Testis (tissue), 5 donors: ENCODE measurements around the genes FOSL1, EIF1AD and PACS1.

DNA sequence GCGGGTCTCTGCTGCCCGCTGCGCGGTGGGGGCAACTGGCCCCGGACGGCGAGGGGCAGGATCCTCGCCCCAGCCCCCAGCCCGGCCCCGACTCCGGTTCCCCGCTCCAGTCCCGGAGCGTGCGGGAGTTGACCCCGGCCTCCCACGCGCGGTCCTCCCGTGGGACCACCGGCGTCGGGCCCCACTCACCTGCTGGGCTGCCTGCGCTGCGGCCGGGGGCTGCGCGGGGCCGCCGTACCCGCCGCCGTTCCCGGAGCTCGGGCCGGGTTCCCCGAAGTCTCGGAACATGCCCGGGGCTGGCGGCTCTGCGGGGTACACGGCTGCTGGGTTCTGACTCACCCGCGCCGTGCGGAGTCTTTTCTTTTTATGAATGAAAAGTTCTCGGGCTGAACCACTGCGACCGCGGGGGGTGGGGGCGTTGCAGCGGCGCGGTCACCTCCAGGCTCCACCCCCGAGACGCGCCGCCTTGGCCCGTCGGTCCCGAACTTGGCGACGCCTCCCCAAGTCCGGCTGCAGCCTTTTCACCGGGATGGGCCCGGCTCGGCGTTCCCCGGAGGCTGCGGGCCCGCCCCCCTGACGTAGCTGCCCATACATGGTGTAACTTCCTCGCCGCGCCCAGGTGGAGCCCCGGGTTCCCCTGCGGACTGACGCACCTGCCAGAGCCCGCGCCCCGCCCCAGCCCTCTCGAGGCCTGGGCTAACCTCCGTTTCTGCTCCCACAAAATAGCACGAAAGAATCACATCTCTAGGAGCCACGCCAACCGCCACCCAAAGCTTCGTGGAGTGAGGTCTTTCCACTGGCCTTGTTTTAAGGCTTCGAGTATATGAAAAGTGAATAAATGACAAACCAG, at the start of gene FOSL1:
FOSL1 (minus strand) TSS at position 337 of the 850 bp plus-strand sequence.
- PRO-cap, 3 experiments, result peak in 3 of 3 experiments; most common plus-strand start position 492 of the sequence (in 2); most common minus-strand start position 337 of the sequence (in 2)
- RAMPAGE, long total RNA, 2 experiments, result no peak in any of the 2 experiments
- RRBS, result 1% methylated on average over 27 of the region's 88 CpGs

DNA sequence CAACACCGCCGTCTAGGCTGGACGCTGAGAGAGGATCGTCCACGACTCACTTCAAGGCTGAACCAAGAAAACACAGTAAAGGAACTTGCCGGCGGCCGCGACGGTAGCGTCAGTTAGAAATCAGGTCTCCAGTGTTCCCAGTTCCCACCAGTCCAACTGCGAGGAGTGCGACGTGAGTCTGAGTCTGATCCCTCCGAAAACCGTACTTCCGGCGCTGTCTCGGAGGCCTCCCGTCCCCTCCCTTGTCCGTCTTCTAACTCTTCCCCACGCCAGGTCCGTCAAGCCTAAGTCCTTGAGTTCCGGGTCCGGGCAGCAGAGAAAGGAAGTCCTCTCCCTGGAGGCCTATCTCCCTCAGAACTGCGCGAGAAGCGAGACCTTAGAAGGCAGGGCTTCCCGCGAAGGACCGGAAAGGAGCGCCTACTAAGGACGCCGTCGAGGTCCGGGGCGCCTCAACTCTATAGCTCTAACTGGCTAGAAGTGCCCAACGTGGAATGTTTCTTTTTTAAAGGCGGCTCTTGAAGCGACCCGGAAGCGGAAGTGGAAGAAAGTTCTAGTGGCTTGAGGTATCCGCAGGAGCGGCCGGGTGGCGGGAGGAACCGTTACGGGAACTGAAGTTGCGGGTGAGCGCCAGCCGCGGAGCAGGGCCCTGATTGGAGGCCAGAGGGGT, at the start of gene EIF1AD:
EIF1AD (minus strand) TSS at position 207 of the 667 bp plus-strand sequence.
- PRO-cap, 3 experiments, result peak in 3 of 3 experiments; most common plus-strand start position 566 of the sequence (in 3); most common minus-strand start position 204 of the sequence (in 3)
- RAMPAGE, long total RNA, 2 experiments, result start-site peak on the plus strand in 2 of 2 experiments, centred at positions 300 to 559 of the sequence, 87 to 384 reads per replicate; start-site peak on the minus strand in 2 of 2 experiments, centred at positions 203 to 464 of the sequence, 49 to 360 reads per replicate
- RRBS, result 1% methylated on average over 27 of the region's 52 CpGs

- PRO-cap, 3 experiments, result no peak in any of the 3 experiments
- RAMPAGE, long total RNA, 2 experiments, result start-site peak on the plus strand in 1 of 2 experiments, at chr11:66063020-66063115 at its widest, 233 reads per replicate
- RRBS, result no CpG with 5 or more reads among the region's 4 CpGs
Measured at GRCh38 chr11:66062795-66063219, 7.3 kb upstream of the PACS1 start.

GRCh38 chr11:66069958-66070648, at the start of gene PACS1:
PACS1 (plus strand) TSS chr11:66070272.
- PRO-cap, 3 experiments, result peak in 3 of 3 experiments; most common plus-strand start chr11:66070299 (in 2); most common minus-strand start chr11:66070209 (in 2)
- RAMPAGE, long total RNA, 2 experiments, result no peak in any of the 2 experiments
- RRBS, result under 1% methylated on average over 12 of the region's 103 CpGs

DNA sequence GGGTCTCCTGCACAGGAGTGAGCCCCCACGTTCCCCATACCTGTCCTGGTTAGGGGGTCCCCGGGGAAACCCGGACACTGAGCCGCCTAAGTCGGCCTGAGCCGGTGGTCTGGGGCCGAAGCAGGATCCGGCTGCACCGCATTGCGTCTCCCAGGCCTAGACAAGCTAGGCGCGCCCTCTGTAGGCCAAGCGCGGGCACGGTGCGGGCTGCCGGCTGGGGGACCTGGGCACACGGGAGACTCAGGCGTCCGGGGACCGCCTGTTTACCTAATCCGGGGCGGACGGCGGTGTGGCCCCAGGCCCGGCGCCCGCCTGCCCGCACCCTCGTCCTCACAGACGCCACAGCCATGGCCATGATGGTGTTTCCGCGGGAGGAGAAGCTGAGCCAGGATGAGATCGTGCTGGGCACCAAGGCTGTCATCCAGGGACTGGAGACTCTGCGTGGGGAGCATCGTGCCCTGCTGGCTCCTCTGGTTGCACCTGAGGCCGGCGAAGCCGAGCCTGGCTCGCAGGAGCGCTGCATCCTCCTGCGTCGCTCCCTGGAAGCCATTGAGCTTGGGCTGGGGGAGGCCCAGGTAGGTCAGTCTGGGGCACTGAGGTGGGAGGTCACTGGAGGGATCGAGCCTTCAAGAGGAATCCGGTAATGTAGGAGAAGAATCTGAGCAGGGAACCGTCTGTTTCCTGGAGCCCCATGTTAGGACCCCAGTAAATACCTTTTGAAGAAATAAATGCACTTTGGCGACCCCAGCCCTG, 921 bp downstream of the KLC2 start:
- PRO-cap, 3 experiments, result peak in 3 of 3 experiments; most common minus-strand start position 158 of the sequence (in 3)
- RAMPAGE, long total RNA, 2 experiments, result start-site peak on the minus strand in 1 of 2 experiments, centred at position 154 of the sequence, 16 reads per replicate
- RRBS, result 3% methylated on average over 13 of the region's 47 CpGs

DNA sequence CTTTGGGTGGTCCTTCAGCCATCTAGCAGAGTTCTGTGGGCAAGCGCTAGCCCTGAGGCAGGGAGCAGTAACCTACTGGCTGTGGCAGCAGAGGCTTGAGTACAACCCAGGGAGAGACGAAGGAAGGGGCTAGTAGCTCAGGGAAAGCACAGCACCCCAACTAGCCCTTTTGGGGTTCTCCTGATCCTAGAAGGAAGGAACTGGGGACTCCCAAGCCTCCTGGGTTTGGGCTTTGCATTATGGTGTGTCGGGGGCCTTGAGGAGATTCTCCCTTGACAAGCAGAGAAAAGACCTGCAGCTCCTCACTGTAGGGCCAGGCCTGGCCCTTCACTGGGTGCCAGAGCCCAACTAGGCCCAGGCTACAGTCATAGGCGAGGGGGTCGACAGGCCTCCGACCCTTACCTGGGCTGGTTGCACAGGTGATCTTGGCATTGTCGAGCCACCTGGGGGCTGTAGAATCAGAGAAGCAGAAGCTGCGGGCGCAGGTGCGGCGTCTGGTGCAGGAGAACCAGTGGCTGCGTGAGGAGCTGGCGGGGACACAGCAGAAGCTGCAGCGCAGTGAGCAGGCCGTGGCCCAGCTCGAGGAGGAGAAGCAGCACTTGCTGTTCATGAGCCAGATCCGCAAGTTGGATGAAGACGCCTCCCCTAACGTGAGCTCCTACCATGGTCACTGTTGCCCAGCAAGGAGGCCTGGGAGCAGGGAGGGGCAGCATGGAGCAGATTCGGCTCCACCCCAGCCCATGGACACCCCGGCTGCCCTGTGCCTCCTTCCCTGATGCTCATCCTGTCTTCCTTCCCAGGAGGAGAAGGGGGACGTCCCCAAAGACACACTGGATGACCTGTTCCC, 4.0 kb downstream of the KLC2 start:
- PRO-cap, 3 experiments, result no peak in any of the 3 experiments
- RAMPAGE, long total RNA, 2 experiments, result no peak in any of the 2 experiments
- RRBS, result no CpG with 5 or more reads among the region's 22 CpGs

DNA sequence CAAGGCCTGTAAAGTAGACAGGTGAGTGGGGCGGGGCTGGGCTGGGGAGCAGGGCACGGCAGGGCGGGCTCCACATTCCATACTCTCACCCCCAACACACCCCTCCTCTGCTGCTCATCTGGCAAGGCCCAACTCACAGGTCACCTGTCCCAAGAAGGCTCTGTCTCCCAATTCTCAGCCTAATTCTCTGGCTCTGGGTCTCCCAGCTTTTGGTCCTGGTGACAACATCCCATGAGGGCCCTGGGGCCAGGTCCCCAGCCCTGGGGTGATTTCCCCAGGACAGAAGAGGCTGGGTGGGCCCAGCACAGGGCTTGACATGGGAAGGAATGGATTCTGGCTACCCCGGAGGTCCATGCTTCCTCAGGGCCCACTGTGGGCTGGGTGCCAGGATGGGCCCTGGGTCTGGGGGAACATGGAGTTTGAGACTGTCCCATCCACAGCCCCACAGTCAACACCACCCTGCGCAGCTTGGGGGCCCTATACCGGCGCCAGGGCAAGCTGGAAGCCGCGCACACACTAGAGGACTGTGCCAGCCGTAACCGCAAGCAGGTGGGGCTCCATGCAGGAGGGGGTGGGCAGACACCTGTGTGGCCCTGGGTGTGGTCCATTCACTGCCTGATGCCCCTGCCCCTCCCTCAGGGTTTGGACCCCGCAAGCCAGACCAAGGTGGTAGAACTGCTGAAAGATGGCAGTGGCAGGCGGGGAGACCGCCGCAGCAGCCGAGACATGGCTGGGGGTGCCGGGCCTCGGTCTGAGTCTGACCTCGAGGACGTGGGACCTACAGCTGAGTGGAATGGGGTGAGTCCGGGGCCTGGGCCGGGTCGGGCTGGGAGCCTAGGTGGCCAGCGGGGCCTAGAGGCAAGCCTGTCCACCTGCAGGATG, 3.0 kb upstream of the RAB1B start:
- PRO-cap, 3 experiments, result no peak in any of the 3 experiments
- RAMPAGE, long total RNA, 2 experiments, result no peak in any of the 2 experiments
- RRBS, result 96% methylated on average over 8 of the region's 24 CpGs

- PRO-cap, 3 experiments, result no peak in any of the 3 experiments
- RAMPAGE, long total RNA, 2 experiments, result no peak in any of the 2 experiments
- RRBS, result 6% methylated on average over 1 of the region's 8 CpGs
Measured at GRCh38 chr11:66266891-66267259, 1.6 kb upstream of the RAB1B start.

GRCh38 chr11:66334910-66335476, 1.2 kb downstream of the RIN1 start:
- PRO-cap, 3 experiments, result no peak in any of the 3 experiments
- RAMPAGE, long total RNA, 2 experiments, result no peak in any of the 2 experiments
- RRBS, result 88% methylated on average over 7 of the region's 23 CpGs

GRCh38 chr11:66365501-66366700, 5.7 kb downstream of the SLC29A2 start:
- PRO-cap, 3 experiments, result no peak in any of the 3 experiments
- RAMPAGE, long total RNA, 2 experiments, result no peak in any of the 2 experiments
- RRBS, result no CpG with 5 or more reads among the region's 17 CpGs

DNA sequence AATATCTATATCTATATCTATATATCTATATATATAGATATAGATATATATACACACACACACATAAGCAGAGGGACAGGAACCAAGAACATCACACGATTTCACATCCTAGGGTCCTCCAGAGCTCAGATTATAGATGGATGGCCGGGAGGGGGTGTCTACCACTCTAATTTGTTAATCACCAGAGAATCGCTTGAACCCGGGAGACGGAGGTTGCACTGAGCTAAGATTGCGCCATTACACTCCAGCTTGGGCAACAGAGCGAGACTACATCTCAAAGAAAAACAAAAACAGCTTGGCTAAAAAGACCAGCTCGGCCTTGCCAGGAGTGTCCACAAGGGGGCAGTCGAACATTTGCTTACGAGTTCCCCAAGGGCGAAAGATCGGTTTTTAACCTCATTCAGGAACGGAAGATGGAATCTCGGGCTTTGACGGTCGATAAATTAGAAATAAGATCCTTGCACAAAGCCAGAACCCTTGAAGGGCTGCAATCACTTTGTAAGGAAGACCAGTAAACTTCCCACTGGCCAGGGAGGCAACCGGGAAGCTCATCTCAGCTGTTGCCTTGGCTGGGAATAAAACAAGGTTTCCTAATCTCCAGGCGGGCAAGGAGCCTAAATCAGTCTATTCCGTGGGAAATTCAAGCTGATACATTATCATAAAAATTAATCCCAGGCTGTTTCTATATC, 14.6 kb upstream of the SLC29A2 start:
- PRO-cap, 3 experiments, result no peak in any of the 3 experiments
- RAMPAGE, long total RNA, 2 experiments, result no peak in any of the 2 experiments
- RRBS, result no CpG with 5 or more reads among the region's 19 CpGs

DNA sequence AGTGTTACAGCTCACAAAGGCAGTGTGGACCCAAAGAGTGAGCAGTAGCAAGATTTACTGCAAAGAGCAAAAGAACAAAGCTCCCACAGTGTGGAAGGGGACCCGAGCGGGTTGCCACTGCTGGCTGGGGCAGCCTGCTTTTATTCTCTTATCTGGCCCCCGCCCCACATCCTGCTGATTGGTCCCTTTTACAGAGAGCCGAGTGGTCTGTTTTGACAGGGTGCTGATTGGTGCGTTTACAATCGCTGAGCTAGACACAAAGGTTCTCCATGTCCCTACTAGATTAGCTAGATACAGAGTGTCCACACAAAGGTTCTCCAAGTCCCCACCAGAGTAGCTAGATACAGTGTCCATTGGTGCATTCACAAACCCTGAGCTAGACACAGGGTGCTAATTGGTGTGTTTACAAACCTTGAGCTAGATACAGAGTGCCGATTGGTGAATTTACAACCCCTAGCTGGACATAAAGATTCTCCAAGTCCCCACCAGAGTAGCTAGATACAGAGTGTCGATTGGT, 1.5 kb upstream of the MRPL11 start:
- PRO-cap, 3 experiments, result no peak in any of the 3 experiments
- RAMPAGE, long total RNA, 2 experiments, result no peak in any of the 2 experiments
- RRBS, result no CpG with 5 or more reads among the region's 8 CpGs

DNA sequence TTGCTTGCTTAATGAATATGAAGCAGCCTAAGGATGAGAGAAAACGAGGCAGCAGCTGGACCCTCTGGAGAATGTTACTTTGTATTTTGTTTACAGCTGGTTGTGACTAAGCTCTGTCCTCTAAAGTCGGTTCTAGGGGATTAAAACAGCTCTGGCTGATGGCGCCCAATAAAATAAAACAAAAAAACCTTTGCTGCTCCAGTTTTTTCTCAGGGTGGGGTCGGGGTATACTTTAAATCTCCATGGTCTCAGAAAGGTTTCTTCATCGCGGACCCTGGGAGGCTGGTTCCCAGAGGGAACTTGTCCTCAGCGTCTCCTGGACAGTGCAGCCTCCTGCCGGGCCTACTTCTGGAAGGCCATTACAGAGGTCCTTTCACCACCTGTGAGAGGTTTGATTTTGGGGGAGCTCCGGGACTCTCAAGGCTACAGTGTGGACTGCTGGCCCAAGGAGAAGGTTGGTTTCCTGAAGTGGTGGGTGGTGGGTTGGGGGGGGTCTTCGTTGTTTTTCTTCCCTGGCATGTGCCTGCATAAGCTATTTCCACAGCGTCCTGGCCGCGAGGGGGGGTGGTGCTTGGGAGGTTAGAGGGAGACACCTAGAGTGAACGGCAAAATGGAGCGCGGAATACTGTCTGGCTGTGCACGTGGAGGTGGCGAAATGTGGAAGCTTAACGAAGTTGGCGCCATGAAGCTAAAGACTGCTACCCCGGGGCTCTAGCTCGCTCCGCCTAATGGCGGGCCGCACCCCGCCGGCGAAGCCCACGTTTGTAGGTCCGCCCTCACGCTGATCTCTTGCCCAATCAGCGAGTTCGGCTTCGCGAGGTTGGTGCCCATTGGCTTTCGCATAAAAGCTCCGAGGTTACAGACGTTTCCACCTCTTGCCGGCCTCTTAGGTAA, 587 bp upstream of the RBM4 start:
- PRO-cap, 3 experiments, result peak in 3 of 3 experiments; most common plus-strand start position 599 of the sequence (in 1); most common minus-strand start position 727 of the sequence (in 3)
- RAMPAGE, long total RNA, 2 experiments, result no peak in any of the 2 experiments
- RRBS, result 3% methylated on average over 10 of the region's 39 CpGs

DNA sequence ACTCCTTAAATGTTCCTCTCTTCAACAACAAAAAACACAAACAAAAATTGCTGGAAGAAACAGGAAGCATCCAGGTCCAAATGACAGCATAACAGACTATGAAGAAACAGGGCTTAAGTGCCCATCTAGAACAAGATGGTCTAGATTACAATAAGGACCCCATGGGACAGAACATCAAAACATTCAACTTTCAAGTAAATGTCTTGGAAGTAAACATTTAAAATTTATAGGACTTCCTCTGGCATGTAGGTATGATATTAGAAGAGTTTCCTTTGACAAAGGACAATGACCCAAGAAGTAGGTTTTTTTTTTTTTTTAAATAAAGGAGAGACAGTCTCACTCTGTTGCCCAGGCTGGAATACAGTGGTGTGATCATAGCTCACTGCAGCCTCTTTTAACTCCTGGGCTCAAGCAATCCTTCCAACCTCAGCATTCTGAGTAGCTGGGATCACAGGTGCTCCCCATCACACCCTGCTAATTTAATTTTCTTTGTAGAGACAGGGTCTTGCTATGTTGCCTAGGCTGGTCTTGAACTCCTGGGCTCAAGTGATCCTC, 10.2 kb downstream of the RBM4B start:
- PRO-cap, 3 experiments, result no peak in any of the 3 experiments
- RAMPAGE, long total RNA, 2 experiments, result no peak in any of the 2 experiments

DNA sequence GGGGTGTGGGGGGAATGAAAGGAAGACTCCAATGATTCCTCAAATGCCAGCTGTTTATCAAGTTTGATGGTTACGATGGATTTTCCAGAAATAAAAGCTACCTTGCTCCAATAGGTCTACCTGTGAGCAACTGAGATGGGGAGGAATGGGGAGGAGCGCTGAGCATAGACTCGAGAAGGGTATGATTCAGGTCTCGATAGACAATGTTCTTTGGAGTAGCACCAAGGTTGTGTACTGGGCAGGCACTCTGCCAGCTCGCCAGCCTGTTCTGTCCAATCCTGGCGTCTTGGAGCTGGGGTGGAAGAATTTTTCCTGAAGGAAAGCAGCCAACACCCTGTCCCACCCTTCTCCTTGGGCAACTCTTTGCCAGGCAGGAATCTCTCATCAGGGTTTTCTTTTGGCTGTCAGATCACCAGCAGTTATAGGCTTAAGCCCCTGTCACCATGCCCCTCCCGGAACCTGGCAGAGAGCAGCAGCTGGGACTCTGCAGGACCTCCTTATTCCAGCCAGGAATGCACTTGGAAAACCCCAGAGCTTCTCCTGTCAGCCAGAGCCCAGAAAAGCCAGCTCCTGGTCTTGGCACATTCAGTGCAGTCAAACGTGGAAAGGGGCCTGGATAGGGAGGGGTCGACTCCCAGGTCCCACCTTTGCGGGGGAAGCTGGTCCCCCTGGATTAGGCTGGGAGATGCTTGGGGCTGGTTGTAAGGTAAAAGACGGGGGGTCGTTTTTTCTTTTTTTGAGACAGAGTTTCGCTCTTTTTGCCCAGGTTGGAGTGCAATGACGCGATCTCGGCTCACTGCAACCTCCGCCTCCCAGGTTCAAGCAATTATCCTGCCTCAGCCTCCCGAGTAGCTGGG, 1.2 kb upstream of the C11orf80 start:
- PRO-cap, 3 experiments, result no peak in any of the 3 experiments
- RAMPAGE, long total RNA, 2 experiments, result no peak in any of the 2 experiments
- RRBS, result no CpG with 5 or more reads among the region's 18 CpGs

DNA sequence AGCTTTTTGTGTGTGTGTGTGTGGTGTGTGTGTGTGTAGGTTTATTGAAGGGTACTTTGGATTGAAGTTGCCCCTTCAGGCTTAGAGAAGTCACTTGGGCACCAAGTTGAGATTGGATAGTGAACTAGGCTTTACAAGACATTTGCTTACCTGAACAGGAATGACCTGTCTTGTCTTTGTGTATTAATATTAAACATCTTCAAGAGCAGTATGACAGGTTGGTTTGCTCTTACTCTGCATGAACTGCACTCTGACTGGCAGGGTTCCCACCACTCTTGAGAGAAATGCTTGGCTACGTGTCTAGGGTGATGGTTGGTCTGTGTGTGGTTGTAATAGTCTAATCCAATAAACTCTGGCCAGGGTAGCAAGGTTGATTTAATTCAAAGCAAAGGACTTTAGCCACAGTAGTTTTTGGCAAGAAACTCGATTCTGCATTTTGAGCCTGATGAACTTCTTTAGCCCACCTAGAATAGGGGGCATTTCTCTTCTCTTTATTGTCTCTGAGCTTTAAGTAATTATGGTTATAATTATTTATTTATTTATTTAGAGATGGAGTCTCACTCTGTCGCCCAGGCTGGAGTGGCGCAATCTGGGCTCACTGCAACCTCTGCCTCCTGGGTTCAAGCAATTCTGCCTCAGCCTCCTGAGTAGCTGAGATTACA, 4.6 kb downstream of the C11orf80 start:
- PRO-cap, 3 experiments, result no peak in any of the 3 experiments
- RAMPAGE, long total RNA, 2 experiments, result no peak in any of the 2 experiments
- RRBS, result no CpG with 5 or more reads among the region's 4 CpGs

DNA sequence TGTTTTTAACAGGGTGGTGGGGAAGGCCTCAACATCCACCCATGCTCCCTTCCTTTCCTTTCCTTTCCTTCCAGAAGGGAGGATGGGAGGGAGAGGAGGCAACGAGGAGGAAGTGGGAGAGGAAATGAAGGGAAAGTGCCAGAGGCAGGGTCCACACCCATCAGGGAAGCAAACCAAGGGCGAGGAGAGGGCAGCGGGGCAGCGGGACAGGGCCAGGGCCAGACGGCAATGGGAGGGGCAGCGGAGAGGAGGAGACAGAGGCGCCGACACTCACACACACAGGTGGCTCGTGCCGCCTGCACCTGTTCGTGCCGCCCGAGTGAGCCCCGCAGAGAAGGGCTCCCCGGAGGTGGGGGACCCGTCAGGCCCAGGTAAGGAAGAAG, 7.6 kb downstream of the LRFN4 start:
- PRO-cap, 3 experiments, result no peak in any of the 3 experiments
- RAMPAGE, long total RNA, 2 experiments, result no peak in any of the 2 experiments
- RRBS, result no CpG with 5 or more reads among the region's 16 CpGs

- PRO-cap, 3 experiments, result no peak in any of the 3 experiments
- RAMPAGE, long total RNA, 2 experiments, result no peak in any of the 2 experiments
- RRBS, result no CpG with 5 or more reads among the region's 6 CpGs
Measured at GRCh38 chr11:66880832-66881289, 24.0 kb downstream of the LRFN4 start.

DNA sequence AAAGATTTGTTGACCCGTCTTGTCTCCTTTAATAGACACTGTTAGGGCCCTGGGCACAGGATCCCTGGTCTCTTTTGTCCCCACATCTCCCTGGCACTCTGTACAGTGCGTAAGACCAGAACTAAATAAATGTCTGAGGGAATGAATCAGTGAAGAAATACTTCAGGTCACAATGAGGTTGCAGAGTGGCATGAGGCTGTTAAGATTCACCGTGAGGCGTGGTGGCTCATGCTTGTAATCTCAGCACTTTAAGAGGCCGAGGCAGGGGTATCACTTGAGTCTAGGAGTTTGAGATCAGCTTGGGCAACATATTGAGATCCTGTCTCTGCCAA, 26.7 kb downstream of the LRFN4 start:
- PRO-cap, 3 experiments, result no peak in any of the 3 experiments
- RAMPAGE, long total RNA, 2 experiments, result no peak in any of the 2 experiments
- RRBS, result no CpG with 5 or more reads among the region's 5 CpGs

DNA sequence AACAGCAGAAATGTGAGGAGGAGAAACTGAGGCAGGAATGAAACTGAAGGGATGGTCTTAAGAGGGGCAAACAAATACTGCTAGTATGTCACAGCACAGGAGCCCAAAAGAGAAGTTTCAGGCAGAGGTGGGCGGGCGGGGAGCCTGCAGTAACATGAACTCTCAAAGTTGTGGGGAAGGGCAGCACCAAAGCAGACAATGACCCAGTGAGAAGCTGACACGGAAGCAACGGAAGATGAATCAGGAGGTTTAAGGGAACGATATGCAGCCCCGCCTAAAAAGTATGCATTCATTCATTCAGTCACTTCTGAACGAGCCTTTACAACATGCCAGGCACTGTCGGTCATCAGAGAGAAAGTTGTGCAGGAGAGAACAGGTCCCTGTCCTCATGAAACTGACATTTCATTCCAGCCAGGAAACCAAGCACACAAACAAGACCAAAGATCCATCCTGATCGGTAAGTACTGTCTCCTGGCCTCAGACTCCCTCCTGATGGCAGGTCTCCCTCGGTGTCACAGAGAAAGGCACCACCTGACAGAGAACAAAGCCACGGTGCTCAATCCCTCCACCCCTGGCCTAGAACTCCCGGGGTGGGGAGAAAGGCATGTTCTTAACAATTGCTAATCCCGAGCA, 49.2 kb downstream of the LRFN4 start:
- PRO-cap, 3 experiments, result no peak in any of the 3 experiments
- RAMPAGE, long total RNA, 2 experiments, result no peak in any of the 2 experiments
- RRBS, result no CpG with 5 or more reads among the region's 13 CpGs